Skeletal muscle satellite cell (primary cell): ENCODE data around the gene CENPB.

DNA sequence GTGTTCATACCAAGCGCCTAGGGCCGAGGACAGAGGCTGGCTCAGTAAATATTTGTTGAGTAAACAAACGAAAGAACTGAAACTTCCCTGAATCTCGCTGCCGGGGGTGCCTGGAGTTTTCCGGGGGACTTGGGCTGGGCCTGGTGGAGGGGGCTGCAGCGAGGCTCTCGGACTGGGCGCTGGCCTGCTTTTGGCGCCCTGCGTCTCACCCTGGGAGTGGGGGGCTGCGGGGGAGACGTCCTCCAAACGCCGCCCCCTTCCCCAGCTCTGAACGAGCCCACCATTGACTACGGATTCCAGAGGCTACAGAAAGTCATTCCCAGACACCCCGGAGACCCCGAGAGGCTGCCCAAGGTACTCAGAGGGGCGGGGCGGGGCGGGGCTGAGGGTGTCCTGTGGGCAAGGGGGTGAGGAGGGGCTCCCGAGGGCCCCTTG is 49.0 kb downstream of the CPXM1 start:
- CAGE, long polyA plus RNA, result no peak

DNA sequence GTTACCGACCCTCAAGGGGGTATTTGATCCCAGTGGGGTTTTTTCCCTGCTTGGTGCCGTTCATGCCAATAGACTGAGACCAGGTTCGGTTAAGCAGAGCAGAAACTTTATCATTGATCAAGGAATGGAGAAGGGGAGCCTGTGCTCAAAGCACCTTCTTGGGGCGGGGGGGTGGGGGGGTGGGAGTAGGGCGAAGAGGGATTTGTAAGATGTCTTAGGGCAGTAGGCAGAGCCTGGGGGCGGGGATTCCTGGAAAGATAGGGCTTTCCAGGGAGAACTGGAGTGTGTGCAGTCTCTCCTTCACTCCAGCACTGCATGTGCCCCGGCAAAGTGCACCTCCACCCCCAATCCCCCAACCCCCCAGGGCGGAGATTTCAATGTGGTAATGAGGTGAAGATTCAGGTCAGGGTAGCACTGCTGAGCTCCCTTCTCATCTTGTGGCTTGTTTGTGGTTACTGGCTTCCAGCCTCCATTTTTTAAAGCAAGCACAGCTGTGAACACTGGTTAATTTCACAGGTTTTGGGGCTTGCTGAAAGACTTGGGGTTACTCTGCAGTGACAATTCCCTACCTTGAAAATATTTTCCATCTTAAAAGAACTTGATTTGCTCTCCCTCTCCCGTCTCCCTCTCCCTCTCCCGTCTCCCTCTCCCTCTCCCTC is 5.9 kb downstream of the TMEM239 start:
- CAGE, long polyA plus RNA, result no peak

GRCh38 chr20:2957831-2958385 is 84.6 kb downstream of the PTPRA start:
- CAGE, long polyA plus RNA, result no peak

DNA sequence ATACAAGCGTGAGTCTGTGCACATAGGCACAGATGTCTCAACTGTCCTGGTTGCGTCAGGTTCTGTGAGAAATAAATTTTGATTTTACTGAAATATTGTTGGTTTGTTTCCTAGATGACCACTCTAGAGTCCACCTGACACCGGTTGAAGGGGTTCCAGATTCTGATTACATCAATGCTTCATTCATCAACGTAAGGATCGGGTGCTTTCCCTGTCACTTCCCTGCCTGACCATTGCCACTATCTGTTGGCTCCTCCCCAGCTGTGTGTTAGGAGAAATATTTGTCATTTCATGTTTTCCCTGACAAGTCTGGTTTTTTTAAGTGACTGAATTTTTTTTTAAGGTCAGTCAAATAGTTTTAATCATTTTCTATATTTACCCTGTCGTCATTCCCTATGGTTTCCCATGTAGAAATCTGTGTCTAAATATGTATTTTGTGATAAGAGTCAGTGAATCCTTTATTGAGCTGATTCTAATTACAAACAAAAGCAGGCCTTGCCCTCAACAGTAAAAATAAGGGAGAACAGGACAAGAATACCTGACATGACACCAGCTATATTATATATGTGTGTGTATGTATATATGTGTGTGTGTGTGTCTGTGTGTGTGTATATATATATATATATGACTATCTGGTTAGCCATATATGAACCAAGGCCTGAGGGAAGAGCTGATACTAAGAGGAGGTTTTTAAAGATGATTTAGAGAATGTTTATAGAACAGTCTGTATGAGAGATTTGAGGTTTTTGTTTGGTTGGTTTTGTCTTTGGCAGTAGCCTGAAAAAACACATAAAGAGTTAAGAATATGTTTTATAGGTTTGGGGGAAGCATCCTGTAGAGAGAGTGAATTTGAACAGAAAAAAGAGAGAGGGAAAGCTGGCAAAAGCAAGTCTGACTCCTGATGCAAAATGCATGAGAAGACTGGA is 35.9 kb upstream of the GNRH2 start:
- CAGE, long polyA plus RNA, result no peak

- CAGE, long polyA plus RNA, result no peak
These were observed 34.2 kb upstream of the GNRH2 start for GRCh38 chr20:3009138-3009653.

- CAGE, long polyA plus RNA, result no peak
These were observed 5.0 kb upstream of the FASTKD5 start for GRCh38 chr20:3164450-3165380.

DNA sequence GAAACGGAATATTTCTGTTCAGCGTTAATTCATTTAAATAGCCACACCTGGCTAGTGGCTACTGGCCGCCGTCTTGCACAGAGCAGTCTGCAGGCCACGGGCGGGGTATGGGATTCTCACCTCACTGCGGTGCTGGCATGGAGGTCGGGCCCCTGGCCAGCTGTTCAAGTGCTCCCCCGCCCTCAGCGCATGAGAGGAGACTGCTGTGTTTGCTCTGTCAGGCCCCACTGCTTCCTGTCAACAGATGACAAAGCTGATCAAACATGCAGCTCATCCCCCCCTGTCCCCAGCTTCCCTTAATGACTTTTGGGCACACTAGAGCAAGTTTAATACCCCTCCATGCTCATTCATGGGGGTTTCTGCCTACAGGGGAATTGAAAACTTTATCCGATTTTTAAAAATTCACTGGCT is 13.5 kb downstream of the ITPA start:
- CAGE, long polyA plus RNA, result no peak

DNA sequence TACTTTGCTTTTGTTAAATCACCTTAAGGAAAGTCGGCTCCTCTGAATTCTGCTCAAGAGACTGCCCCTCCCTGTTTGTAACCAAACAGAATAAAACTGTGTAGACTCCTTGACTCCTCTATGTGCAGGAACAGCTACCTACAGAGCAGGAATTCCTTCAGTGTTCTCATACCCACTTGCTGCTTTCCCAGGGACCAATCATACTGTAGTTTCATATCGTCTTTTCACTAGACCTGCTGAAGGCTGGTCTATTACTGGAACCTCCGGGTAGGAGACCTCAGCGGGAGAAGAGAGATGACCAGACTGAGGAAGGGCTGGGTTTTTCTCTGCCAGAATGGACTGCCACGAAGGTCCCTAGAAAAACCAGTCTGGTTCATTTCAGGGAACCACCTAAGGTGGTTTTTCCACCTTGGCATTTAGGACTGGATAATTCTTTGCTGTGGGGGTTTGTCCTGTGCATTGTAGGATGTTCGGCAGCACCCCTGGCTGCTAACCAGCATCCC is 80.6 kb downstream of the DNAAF9 start:
- CAGE, long polyA plus RNA, result no peak

DNA sequence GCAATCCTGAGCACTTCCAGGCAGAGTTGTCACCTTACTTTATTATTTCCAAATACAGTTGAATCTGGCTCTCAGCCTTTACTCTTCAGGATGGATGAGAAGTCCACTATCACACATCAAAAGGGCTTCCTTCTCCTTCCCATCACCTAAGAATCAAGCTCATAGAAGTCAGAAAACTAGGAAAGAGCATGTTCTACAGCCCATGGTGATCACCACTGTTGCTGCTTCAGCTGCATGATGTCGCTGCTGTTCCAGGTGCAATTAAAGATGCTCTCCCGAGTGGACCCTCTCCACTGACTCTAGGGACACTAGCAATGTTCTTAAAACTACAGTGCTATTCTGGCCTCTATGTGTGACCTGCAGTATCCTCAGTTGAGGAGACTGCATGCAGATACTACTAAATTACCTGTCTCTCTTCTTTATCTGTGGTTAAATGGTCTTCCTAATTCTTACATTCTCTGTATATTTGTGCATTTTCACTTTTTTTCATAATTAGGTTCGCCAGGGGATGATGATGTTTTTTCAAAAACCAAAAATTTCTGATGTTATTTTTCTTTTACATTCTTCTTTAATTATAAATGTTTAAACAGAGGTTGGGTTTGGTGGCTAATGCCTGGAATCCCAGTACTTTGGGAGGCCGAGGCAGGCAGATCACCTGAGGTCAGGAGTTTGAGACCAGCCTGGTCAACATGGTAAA is 52.6 kb downstream of the DNAAF9 start:
- CAGE, long polyA plus RNA, result no peak

DNA sequence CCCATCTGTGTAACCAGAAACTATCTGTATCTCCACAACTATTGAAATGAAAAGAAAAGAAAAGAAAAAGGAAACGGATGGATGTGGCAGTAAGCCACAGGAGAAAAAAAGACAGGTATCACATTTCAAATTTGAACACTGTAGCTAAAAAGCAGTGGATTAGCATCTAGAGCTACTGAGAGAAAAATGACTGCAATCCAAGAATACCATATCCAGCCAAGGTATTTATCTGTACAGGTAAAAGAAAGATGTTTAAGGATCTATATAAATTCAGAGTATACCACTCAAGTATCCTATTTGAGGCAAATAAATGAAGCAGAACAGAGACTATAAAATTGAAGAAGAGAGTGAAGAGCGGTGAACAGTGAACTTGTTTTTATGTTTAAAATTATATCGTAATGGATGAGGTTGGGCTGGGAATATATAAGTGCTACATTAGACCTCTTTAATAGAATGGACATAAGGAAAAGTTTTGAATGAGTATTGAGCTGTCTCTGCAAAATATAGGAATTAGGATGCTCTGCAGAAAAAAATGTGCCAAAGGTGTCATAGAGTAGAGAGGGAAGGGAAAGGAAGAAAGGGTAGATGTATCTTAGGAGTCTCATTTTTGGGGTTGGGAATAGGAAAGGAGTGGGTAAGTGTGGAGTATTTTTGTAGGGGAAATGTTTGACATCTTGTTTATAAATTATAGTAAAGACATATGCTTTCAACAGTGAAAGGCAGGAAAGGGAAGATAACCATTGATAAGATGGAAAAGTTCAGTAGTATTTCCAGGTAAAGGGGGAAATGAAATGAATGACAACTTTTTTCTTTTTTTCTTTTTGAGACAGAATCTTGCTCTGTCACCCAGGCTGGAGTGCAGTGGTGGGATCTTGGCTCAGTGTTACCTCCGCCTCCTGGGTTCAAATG is 49.1 kb downstream of the ATRN start:
- CAGE, long polyA plus RNA, result no peak

DNA sequence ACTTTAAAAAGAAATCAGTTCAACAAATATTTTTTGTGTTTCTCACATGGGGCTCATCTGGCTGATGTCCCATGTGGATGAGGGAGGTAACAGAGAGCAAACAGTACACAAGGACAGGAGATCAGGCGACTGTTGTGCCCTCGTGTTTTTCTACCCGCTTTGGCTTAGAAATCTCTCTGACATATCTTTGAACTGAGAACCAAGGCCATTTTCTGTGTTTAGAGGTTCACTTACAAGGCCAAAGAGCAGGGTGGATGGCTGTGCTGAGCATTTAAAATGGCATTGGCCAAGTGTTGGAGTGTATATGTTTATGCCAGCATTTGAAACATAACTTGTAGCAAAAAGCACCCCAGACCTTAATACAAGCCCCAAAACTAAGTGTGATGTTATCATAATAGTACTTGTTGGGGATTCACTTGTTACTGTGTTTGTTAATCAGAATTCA is 71.0 kb downstream of the ATRN start:
- CAGE, long polyA plus RNA, result no peak

- CAGE, long polyA plus RNA, result no peak
These were observed 2.5 kb downstream of the ADAM33 start for GRCh38 chr20:3679408-3679682.

- CAGE, long polyA plus RNA, result no peak
These were observed 7.5 kb upstream of the ADAM33 start for GRCh38 chr20:3688903-3690185.

GRCh38 chr20:3758533-3759031 is 9.0 kb downstream of the ADISSP start:
- CAGE, long polyA plus RNA, result no peak

DNA sequence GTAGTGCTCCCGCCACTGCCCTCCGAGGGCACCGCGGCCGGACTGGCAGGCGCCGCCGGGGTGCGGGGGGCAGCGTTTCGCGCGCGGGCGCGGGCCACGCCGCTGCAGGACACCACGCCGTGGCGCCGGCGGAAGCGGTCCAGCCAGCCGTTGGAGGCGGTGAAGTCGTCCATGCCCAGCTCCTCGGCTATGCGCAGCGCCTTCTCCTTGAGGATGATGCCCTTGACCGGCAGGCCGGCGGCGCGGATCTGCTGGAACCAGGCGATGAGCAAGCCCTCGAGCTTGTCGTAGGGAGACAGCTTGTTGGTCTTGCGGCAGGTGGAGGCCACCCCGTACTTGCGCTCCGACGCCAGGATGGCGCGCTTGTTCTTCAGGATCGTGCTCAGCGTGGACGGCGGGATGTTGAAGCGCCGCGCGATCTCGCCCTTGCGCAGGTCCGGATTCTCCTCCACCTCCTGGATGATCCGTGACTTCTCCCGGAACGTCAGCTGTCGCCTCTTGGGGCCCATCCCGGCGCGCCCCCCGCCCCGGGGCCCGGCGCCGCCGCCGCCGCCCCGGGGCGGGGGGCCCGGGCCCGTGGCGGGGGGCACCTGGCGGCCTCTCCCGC is 462 bp downstream of the CENPB start:
- CAGE, long polyA plus RNA, result no peak

DNA sequence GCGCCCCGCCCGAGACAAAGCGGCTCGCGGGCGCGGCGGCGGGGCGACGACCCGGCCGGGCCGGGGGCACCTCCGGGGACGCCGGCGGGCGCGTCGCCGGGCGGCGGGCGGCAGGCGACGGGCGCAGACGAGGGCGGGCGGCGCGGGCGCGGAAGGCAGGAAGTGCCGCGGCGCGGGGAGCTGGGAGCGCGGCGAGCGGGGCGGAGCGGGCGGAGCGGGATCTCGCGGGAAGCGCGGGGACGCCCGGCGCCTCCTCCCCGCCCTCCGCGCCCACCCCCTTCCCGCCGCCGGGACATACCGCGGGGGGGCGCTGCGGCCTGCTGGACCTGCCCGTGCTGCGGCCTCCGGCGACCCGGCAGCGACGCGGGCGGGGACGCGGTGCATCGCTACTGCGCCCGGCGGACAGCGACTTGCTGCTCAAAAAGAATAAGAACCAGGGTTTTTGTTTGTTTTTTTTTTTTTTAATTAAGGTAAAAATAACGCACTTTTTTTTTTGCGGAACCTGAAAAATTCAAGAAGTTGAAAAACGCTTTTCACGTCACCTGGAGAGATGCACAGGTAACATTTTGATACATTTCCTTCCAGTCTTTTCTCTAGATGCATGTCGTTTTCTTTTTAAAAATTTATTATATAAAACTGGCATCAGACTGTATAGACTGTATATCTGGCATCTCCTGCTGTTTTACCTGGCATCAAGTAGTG is at the start of gene CENPB:
Gene CENPB, minus strand, starts transcription at position 159 of the 702 bp plus-strand sequence.
- CAGE, long polyA plus RNA, result no peak

DNA sequence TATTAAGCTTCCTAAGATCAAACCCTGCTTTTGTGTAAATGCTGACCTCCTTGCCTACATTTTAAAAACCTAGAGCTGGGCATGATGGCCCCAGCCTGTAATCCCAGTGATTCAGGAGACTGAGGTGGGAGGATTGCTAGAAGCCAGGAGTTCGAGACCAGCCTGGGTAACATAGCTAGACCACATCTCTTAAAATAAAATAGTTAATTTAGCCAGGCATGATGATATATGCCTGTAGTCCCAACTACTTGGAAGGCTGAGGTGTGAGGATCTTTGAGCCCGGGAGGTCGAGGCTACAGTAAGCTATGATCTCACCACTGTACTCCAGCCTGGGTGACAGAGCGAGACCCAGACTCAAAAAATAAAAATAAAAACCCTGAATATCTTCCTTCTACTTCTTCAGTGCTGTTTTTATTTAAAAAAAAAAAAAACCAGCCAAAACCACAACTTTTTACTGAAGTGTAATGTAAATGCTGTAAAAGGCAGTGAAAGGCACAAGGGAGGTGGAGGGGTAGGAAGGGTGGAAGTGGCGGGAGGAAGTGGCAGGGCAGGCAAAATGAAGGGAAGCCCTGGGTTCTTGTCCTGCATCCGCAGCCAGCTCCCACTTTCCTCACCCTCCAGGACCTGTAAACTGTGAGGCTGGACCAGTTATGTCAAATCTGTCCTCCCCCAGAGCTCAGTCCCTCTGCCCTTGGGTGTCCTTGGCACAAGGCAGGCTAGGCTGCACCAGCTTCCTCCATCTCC is 14.0 kb upstream of the PANK2 start:
- CAGE, long polyA plus RNA, result no peak

- CAGE, long polyA plus RNA, result no peak
These were observed 43.5 kb downstream of the PANK2 start for GRCh38 chr20:3932570-3933259.

DNA sequence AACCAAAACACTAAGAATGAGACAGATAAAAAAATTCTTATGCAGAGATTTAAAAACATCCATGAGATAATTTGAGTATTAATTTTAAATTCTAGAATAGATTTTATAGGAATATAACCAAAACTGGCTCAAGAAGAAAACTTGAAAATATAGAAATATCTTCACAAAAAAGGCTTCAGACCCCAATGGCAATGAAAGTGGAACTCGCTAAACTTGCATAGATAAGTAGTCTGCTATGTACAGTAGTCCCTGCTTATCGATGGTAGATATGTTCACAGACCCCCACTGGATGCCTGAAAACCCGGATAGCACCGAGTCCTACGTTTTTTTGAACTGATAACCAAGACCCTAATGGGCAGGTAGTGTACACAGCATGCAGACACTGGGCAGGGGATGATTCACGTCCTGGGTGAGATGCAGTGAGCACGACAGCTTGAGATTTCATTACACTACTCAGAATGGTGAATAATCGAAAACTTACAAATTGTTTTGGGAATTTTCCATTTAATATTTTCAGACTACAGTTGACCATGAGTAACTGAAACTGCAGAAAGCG is 35.2 kb downstream of the RNF24 start:
- CAGE, long polyA plus RNA, result no peak

- CAGE, long polyA plus RNA, result no peak
These were observed 13.3 kb downstream of the SMOX start for GRCh38 chr20:4161712-4162616.